ENCODE measurements around a stretch of chr9.

DNA sequence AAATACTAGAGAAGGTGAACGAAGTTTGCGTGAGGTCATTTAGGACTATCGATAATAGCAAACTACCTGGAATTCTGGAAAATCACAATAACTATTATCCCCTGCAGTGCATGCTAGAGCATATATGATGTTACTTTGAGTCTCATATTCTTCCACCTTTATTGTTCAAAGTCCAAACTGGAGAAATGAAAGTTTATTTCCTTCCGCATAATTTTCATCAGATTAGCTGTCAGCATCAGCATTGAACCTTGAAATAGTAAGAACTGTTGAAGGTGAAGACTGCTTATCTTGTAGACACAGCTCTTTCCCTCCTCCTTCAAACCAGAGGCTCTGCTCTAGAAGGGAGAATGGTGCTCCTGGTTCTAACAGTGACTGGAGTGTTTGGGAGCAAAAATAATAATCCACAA is 170.7 kb downstream of the ZDHHC21 start:
- PRO-cap, result no peak
- RRBS, 2 experiments, result no CpG with 5 or more reads among the region's 4 CpGs

- PRO-cap, result no peak
- RRBS, 2 experiments, result no CpG with 5 or more reads among the region's 10 CpGs
Observed at GRCh38 chr9:14868751-14869211, 41.4 kb downstream of the FREM1 start.

- PRO-cap, result no peak
- RRBS, 2 experiments, result no CpG with 5 or more reads among the region's 7 CpGs
Observed at GRCh38 chr9:15401386-15401882, 21.2 kb upstream of the SNAPC3 start.

DNA sequence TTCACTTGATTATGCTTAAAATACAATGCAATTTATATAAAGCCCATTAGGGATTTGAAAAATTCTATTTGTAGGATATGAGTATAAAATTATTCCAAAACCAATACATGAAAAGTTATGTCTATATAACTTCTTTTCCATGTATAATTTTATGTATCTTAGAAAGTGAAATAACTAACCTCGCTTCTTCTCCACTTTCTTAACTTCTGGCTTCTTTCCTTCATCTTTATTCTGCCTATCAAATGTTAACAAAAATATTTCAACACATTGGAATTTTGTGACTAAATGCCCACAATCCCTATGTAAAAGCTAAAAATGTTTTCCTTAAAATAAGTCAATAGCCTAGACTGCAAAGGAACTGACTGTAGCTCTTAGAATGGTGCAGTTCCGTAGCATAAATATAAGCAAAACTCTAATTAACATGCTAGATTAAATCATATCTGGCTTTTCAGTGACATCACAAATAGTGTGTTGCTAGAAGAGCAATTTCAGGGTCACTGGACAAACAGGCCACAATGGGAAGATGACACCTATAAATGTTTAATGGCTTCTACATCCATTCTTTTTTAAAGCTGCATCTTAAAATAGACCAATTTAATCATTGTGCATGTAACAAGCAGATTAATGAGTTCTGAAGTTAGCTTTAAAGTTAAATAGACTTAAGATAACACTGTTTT is 40.9 kb downstream of the PSIP1 start:
- PRO-cap, result no peak
- RRBS, 2 experiments, result no CpG with 5 or more reads among the region's 2 CpGs

DNA sequence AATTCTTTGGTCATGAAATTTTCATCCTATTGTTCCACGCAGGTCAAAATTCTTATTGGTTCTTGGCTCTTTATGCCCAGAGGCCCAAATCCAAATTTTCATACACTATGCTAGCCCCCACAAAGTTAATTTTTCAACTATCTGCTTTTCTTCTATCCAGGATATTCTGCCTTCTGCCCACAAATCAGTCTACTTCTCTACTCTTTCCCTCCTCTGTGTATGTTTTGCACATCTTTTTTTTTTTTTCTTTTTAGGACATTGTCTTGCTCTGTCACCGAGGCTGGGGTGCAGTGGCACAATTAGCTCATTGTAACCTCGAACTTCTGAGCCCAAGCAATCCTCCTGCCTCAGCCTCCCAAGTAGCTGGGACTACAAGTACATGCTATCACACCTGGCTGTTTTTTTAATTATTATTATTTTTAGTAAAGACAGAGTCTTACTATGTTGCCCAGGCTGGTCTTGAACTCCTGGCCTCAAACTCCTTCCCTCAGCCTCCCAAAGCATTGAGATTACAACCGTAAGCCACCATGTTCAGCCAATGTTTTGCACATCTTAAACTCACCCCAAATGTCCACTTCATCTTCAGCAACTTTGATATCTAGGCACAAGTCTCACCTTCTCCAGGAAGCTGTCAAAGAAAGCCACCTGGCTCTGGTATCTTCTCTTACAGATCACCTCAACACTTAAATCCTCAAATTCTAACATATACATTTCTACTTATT is 361.7 kb downstream of the BNC2 start:
- PRO-cap, result no peak
- RRBS, 2 experiments, result no CpG with 5 or more reads among the region's 4 CpGs

- PRO-cap, result no peak
- RRBS, 2 experiments, result no CpG with 5 or more reads among the region's 5 CpGs
Observed at GRCh38 chr9:16521899-16522498, 348.5 kb downstream of the BNC2 start.

- PRO-cap, result bidirectional peak, plus-strand start at chr9:16828785, minus-strand start at chr9:16828753; bidirectional peak, plus-strand start at chr9:16829013, minus-strand start at chr9:16828947; bidirectional peak, plus-strand start at chr9:16829089, minus-strand start at chr9:16829124
- RRBS, 2 experiments, result no CpG with 5 or more reads among the region's 30 CpGs
Observed at GRCh38 chr9:16828446-16829319, 41.8 kb downstream of the BNC2 start.

GRCh38 chr9:17073647-17074047 is 61.2 kb upstream of the CNTLN start:
- PRO-cap, result no peak
- RRBS, 2 experiments, result no CpG with 5 or more reads among the region's 9 CpGs

GRCh38 chr9:17134355-17134747 is 489 bp upstream of the CNTLN start:
- PRO-cap, result no peak
- RRBS, 2 experiments, result no CpG with 5 or more reads among the region's 5 CpGs

DNA sequence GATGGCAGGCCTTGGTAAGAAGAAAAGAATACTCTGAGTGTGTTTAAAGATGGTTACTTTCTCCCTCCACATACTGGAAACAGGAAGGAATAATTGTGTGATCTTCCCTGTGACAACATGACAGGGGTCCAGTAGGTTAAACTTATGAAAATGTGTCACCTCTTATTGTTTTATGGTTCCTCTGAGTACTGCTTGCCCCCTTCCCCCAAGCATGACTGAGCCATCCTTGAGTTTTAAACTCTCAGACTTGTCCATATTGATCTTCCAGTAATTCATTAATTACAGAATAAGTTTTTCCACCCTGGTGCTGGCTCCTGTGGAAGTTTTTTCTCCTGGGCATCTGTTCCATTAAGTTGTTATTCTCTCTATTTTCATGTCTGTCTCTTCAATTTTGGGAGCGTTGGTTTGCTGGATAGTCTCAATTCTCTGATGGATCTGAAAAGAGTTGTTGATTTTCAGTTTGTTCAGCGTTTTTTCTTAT is 95.8 kb downstream of the CNTLN start:
- PRO-cap, result no peak
- RRBS, 2 experiments, result no CpG with 5 or more reads among the region's 2 CpGs

GRCh38 chr9:17905518-17906044 is 326.7 kb downstream of the SH3GL2 start:
- PRO-cap, result no peak
- RRBS, 2 experiments, result no CpG with 5 or more reads among the region's 16 CpGs

DNA sequence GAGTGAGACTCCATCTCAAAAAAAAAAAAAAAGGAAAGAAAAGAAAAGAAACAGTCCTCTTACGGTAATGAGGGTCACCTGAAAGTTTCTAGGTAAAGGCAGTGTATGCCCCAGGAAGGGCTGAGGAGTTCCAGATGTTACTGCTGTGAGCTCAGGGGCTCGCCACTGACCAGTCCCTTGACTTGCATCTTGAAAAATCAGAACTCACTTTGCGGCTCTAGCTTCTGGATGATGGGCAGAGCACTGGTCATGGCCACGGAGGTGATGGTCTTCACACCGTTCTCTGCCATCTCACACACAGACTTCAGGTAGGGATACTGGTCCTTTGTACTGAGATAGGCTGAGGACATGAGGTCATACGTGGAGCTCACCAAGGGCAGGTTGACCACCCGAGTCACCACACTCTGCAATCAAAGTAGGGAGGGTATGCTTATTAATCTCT is 1.4 kb downstream of the PLIN2 start:
- PRO-cap, result no peak
- RRBS, 2 experiments, result no CpG with 5 or more reads among the region's 7 CpGs

- PRO-cap, result no peak
- RRBS, 2 experiments, result no CpG with 5 or more reads among the region's 3 CpGs
Observed at GRCh38 chr9:19404283-19404841, 4.4 kb upstream of the ACER2 start.

- PRO-cap, result no peak
- RRBS, 2 experiments, result no CpG with 5 or more reads among the region's 7 CpGs
Observed at GRCh38 chr9:19441659-19442343, 33.0 kb downstream of the ACER2 start.

DNA sequence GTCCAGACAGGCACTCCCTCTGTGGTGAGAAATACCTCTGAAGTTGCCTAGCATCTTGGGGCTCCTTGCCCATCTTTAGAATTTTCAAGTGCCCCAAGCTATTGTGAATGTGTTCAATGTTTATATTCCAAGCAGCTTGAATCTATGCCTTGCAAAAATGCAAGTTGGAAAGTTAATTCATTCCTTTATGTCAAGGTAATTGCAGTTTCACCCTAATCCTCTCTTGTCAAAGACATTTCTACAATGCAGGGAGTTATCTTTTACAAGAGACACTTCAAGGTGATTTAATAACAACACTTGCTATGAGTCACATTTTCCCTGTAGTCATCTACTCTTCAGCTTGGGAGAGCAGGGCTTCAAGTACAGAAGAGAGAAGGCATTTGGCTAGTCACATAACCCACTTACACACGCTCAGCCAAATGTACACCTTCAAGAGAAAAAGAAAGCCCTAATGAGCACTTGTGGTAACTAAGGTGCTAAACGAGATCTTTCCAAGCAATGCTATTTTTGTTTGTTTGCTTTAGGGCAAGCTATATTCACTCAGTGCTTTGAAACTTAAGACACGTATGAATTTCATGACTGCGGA is 302.4 kb downstream of the MLLT3 start:
- PRO-cap, result no peak
- RRBS, 2 experiments, result no CpG with 5 or more reads among the region's 4 CpGs

DNA sequence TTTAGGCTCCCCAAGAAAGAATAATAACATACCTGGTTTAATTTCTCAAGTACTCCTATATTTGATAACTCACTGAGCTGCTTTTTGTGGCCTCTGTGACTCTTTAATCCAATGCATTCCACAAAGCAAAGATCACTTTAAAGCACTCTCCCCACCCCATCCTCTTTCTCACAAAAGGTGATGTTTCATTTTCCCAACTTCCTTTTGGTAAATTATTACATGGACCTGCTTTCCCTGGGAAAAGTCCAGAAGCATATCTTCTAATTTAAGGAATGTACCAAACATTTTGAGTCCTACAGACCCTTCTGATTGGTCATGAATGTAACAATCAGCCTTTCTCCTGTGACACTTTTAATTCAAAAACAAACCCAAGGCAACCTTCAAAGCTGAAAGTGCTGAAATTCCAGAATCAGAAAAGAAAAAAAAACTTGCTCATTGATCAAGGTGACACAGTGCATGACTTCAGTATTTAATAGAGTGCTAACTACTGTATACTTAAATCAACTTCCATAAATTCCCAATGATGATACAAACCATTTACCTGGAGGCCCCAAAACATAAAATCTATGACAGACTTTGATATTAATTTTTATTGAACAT is 71.0 kb downstream of the MLLT3 start:
- PRO-cap, result no peak

GRCh38 chr9:20595031-20595767 is 27.1 kb downstream of the MLLT3 start:
- PRO-cap, result no peak
- RRBS, 2 experiments, result no CpG with 5 or more reads among the region's 7 CpGs

- PRO-cap, result no peak
- RRBS, 2 experiments, result no CpG with 5 or more reads among the region's 3 CpGs
Observed at GRCh38 chr9:20726001-20726556, 42.0 kb downstream of the FOCAD start.

DNA sequence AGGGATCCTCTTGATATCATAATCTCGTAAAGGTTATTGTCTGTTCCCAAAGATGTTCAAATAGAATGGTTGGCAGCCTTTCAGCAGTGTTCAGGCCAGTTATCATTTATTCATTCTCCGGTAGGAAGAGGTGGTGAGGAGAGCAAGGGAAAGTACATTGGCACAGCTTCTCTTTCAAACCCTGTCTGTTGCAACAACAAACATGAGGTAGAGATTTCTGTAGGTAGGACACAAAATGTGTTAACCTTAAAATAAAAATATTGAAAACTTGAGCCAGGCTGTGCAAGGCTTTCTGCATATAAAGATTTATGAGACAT is 147.1 kb downstream of the FOCAD start:
- PRO-cap, result no peak
- RRBS, 2 experiments, result no CpG with 5 or more reads among the region's 2 CpGs

- PRO-cap, result no peak
- RRBS, 2 experiments, result no CpG with 5 or more reads among the region's 3 CpGs
Observed at GRCh38 chr9:21080172-21080378, 2.3 kb upstream of the IFNB1 start.